Fibroblast of villous mesenchyme (primary cell): ENCODE results near the genes APLP2 and ST14.

DNA sequence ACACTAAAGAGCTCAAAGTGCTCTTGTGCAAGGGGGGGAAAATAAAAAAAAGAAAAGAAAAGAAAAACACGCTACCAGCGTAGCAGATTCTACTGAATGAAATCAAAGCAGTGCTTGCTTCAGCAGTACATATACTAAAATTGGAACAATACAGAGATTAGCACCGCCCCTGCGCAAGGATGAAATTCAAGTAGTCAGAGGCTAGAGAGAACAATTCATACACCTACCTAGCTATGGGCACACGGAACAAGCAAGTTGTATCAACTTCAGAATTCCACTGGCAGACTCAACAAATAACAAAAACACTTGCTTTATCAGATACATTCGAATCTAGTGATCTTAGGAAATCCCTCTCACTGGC, 10.7 kb upstream of the ARHGAP32 start:
- CAGE, long polyA plus RNA, result no peak

GRCh38 chr11:129239754-129240332, 47.7 kb upstream of the ARHGAP32 start:
- CAGE, long polyA plus RNA, result no peak

DNA sequence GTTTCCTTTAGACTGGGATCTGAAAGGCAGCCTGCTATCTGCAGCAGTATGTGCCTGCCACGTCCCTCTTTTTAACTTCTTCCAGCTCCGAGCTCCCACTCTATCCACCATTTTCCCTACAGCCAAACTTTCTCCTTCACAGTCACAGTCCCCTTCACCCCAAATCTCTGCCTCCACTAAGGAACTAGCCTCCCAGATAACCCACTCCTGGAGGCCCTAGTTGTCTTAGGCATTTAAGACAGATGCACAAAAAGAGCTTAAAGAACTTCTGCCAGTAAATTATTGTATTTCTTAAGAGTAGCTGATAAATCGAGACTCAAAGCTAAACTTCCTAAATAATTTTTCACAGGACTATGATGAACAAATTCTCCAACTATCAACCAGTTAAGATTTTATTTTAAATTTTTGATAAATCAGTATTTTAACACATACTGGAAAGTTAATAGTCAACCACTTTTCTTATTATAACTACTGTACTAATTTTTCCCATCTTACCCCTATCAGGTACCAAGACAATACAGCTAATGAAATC, 66.3 kb upstream of the ARHGAP32 start:
- CAGE, long polyA plus RNA, result no peak

DNA sequence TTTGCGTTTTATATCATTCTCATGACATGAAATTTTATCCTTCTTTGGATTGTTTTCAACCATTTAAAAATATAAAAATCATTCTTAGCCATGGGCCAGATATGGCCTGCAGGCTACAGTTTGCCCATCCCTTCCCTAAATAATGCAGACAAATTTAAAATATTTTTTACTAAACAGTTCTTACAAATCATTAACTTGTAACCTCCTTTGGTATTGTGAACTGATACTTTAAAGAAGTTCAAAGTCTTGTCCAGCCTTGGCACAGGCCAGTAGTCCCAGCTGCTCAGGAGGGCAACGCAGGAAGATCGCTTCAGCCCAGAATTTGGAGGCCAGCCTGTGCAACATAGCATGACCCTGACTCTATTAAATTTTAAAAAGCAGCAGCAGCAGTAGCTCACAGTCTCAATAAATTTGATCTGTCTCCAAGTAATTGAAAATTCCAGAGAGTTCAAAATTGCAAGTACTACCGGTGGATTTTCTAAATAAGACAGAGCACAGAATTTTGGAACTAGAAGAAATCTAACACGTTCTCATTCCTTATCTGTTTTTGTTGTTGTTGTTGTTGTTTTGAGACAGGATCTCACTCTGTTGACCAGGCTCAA, 83.7 kb upstream of the ARHGAP32 start:
- CAGE, long polyA plus RNA, result no peak

GRCh38 chr11:129279817-129280901, 88.0 kb upstream of the ARHGAP32 start:
- CAGE, long polyA plus RNA, result no peak

GRCh38 chr11:129412475-129412929, 36.9 kb downstream of the BARX2 start:
- CAGE, long polyA plus RNA, result no peak

- CAGE, long polyA plus RNA, result no peak
Measured at GRCh38 chr11:129436682-129437054, 61.0 kb downstream of the BARX2 start.

DNA sequence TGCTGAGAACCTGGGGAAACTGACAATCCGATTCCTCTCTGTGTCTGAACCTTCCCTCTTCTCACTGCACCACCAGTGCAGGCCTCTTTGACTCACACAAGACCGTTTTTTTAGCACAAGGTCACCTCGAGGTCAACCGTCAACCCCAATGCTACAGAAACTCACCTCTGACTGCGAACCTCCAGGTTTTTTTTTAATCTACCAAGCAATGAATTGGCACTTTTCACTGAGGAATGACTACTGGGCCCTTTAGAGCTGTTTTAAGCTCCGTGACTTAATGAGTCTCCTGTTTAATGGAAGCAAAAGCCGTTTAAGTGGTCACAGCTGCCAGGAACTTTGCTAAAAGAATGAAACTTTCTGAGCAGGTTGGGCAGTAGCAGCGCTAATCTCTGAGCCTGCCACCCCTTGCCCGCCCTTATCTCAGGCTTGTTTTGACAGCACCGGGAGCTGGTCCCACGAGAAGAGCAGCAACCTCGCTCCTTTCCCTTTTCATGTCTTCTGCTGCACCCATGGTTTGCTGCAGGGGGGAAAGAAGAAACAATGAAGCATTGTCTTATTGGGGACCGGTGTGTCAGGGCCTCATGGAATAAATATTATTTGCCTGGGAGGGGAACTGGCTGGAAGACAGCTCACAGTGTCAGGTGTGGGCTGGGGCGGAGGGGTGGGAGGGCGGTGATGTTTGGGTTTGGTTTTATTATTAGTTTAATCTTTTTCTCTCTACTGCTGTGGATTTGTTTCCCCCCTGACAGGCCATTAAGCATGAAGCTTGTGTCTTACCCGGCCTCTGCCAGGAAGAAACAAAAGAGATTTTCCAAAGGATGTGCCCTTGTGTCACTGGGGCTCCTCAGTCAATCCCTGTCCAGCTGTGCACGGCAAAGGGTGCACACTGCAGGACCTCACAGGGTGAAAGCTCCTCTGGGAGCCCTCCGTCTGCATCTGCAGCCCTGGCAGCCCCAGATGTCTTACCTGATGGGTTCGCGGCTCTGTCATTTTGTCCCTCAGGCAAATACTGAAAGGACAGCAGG, 203.4 kb upstream of the TMEM45B start:
- CAGE, long polyA plus RNA, result no peak

DNA sequence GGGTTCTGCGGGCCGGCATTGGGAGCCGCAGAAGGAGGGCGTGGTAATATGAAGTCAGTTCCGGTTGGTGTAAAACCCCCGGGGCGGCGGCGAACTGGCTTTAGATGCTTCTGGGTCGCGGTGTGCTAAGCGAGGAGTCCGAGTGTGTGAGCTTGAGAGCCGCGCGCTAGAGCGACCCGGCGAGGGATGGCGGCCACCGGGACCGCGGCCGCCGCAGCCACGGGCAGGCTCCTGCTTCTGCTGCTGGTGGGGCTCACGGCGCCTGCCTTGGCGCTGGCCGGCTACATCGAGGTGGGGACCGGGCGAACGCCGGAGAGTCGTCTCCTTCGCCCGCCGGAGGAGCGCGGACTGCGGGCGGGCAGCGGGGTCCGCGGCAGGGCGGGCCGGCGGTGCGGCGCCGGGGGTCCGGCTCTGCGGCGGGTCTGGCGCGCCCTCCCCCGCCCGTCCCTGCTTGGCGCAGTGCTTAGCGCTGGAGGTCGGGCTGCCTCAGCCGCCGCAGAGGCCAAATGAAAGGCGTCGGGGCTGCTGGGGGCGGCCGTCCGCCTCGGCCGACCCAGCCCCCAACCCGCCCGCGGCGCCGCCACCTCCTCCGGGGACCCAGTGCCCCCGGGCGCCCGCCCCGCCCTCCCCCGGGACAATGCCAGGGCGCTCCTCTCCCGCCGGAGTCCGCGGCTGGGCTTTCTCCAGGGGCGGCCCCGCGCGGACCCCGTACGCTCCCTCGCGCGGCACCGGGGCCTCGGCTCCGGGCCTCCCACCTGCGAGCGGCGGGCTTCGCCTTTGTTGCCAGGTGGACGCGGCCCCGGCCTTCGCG, at the start of gene APLP2:
Gene APLP2, plus strand, starts transcription at position 103 of the 811 bp plus-strand sequence.
- CAGE, long polyA plus RNA, result start-site peak on the plus strand centred at position 114 of the sequence, 37 bp wide, 3,463 and 3,010 reads in 2 replicates

GRCh38 chr11:130126393-130126981, 33.1 kb upstream of the ST14 start:
- CAGE, long polyA plus RNA, result no peak

GRCh38 chr11:130133484-130133907, 26.1 kb upstream of the ST14 start:
- CAGE, long polyA plus RNA, result no peak

DNA sequence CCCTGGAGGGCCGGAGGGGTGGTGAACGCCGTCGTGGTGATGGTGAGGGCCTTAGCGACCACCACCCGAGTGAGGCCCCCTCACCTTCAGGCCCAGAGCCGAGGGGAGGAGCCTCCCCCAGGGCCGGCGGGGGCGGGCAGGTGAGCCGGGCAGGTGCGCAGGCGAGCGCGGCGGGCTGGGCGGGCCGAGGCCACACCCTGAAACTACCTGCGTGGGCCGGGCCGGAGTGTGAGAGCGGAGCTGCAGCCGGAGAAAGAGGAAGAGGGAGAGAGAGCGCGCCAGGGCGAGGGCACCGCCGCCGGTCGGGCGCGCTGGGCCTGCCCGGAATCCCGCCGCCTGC, at the start of gene ST14:
Gene ST14, plus strand, starts transcription at position 229 of the 340 bp plus-strand sequence.
- CAGE, long polyA plus RNA, result no peak

DNA sequence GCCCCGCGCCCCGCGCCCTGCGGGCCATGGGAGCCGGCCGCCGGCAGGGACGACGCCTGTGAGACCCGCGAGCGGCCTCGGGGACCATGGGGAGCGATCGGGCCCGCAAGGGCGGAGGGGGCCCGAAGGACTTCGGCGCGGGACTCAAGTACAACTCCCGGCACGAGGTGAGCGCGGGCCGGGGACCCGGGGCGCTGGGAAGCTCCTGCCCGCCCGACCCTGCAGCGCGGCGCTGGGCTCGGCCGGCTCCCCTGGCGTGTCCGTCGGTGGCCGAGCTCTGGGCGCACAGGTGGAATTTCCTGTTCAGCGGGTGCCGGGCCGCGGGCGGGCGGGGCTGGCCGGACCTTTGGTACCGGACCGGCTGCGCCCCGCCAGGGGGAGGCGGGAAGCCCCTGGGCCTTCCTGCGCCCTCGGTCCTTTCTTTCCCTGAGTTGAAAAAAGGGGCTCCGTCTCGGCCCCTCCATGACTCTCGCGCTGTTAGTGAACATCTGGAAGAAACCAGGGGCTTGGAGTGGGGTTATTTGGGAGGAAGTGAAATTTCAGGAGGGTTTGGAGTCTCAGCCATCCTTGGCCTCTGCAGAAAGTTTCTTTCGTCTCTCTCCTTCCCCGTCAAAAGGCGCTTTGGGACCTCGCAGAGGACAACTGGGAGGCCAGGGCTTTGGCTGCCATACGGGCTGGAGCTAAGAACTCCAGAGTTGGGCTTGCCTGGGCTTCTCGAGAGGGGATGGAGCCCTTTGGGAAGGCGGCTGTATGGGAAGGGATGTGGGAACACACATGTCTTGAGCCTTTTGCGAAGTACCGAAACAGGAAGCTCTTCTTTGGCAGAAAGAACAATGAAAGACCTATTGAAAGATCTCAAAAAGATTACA, 546 bp downstream of the ST14 start:
- CAGE, long polyA plus RNA, result no peak

DNA sequence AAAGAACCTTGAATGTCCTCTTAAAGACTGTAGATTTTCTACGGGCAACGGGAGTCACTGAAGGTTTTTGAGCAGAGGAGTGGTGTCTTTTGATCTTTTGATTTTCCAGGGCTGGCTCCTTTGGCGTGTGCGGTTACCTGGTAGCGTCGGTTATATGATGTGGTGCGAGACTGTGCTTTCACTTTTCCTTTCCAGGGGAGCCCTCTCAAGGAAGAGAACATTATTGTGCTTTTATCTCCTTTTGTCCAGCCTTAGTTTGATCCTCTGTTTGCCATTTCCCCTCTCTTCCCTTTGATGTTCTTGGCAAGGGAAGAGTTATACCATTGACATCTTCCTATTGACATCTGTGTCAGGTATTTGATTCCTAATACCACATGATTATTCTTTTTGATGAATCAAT, 39.5 kb downstream of the ADAMTS8 start:
- CAGE, long polyA plus RNA, result no peak

GRCh38 chr11:130389280-130389796, 39.1 kb downstream of the ADAMTS8 start:
- CAGE, long polyA plus RNA, result no peak

- CAGE, long polyA plus RNA, result no peak
Measured at GRCh38 chr11:130426201-130426637, 2.2 kb downstream of the ADAMTS8 start.

GRCh38 chr11:130428666-130428757, 103 bp upstream of the ADAMTS8 start:
- CAGE, long polyA plus RNA, result no peak

DNA sequence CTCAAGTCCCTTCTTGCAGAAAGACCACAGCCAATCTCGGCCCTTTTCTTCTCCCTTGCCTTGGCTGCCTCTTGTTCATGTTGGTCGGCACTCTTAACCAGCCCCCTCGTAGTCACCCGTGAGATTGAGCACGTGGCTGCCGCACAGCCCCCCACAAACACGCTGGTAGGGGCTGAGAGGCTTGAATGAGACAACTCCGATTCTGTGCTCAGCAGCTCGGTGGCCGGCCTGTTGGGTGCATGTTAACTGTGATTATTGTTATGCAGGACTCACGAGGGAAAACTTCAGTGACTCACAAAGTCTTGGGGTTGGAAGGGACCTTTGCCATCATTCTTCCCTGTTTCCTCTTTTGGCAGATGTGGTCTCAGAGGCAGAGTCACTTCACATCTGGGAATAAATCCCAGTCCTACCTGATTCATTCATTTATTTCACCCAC, 75.1 kb downstream of the ADAMTS15 start:
- CAGE, long polyA plus RNA, result no peak

GRCh38 chr11:130580285-130581057, 132.0 kb downstream of the ADAMTS15 start:
- CAGE, long polyA plus RNA, result no peak

- CAGE, long polyA plus RNA, result no peak
Measured at GRCh38 chr11:130583925-130584365, 135.5 kb downstream of the ADAMTS15 start.